Gallbladder (tissue), 1 donor: ENCODE data around the genes ZP3 and TMEM60.

- PRO-cap, result no peak
Observed at GRCh38 chr7:76383290-76383708, 24.5 kb upstream of the YWHAG start.

- PRO-cap, result no peak
Observed at GRCh38 chr7:76424758-76425051, at the start of gene ZP3. Gene ZP3 (plus strand): TSS chr7:76424950.

DNA sequence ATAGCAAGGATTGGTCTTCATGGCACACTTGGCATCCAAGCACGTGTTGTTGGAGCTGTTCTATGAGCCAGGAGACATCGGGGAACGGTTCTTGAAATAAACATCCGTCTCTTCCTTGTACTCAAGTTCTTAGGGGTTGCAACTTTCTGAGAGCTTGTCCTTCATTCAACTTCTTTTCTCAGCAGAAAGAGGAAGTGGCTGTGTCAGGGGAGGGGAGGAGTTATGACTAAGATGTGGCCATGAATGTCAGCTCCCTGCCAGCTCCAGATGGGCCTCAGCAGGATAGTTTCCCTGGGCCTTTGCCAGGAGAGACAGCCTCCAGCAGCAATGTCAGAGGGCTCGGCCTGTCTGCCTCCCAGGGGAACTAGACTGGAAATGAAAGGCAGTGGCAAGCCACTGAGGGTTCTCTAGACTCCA, 15.9 kb upstream of the DTX2 start:
- PRO-cap, result no peak

- PRO-cap, result no peak
Observed at GRCh38 chr7:76590697-76591414, 36.2 kb downstream of the POMZP3 start.

GRCh38 chr7:77053635-77054291, 8.6 kb downstream of the SPDYE18 start:
- PRO-cap, result no peak

DNA sequence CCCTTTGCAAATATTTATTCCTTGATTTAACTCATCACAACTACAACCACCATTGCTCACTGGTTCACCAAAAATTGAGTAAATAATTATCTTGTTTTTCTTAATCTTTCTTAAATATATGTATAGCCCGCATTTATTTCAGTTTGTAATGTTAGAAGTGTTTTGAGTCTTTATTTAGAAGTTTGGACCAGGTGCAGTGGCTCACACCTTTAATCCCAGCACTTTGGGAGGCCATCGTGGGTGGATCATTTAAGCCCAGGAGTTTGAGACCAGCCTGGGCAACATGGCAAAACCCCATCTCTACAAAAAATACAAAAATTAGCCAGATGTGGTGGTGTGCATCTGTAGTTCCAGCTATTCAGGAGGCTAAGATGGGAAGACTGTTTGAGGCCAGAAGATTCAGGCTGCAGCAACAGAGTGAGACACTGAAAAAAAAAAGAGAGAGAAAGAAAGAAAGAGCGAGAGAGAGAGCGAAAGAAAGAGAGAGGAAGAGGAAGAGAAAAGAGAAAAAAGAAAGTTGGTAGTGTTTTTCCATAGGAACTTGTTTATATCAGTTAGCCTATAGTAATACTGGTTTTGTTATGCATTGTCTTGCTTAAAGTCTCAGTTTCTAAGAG, 12.7 kb downstream of the CCDC146 start:
- PRO-cap, result no peak

DNA sequence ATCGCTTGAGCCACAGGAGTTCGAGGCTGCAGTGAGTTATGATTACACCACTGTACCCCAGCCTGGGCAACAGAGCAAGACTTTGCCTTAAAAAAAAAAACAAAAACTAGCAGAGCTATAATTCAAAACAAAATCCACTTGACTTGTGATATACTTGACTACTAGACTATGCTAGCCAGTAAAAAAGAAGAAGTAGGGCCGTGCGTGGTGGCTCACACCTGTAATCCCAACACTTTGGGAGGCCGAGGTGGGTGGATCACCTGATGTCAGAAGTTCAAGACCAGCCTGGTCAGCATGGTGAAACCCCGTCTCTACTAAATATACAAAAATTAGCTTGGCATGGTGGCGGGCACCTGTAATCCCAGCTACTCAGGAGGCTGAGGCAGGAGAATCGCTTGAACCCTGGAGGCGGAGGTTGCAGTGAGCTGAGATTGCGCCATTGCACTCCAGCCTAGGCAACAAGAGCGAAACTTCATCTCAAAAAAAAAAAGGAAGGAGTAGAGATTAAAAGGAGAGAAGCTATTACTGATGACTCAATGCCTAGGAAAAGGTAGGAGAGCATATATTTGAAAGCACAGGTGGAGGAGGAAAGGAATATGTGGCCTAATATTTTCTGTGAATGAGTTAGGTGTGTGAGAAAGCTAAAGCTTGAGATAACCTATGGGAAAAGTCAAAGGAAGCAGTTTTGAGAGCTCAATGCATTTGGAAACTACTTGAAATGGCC, 26.0 kb upstream of the FGL2 start:
- PRO-cap, result no peak

GRCh38 chr7:77238697-77239400, 39.2 kb upstream of the FGL2 start:
- PRO-cap, result no peak

DNA sequence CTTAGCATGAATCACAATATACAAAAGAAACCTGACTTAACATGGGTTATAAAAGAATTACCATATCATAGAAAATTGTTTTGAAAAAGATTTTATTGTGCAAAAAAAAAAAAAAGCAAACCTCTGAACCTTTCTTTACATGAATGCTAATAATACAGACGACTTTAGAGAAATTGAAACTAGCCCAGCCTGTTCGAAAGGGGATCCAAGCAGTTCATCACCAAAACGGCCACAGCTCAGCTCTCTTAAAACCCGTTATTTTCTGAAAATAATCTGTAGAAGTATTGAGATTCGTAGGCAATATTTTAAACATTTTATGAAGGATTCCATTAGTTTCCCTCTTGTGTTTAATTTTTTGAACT, 9.8 kb upstream of the GSAP start:
- PRO-cap, result no peak

- PRO-cap, result bidirectional peak, plus-strand start at chr7:77538468, minus-strand start at chr7:77538400; bidirectional peak, plus-strand start at chr7:77538763, minus-strand start at chr7:77538818
Observed at GRCh38 chr7:77538177-77539139, 1.4 kb downstream of the PTPN12 start.

DNA sequence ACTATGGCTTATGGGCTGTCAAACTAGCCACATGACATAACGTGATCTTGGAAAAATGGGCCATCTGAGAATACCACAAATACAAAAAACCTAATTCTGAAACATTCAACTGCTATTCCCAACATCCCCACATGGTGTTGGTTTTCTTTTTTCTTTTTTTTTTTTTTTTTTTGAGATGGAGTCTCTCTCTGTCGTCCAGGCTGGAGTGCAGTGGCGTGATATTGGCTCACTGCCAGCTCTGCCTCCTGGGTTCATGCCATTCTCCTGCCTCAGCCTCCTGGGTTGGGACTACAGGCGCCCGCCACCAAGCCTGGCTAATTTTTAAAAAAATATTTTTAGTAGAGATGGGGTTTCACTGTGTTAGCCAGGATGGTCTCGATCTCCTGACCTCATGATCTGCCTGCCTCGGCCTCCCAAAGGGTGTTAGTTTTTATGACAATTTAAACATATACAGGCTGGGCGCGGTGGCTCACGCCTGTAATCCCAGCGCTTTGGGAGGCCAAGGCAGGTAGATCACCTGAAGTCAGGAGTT, 17.3 kb upstream of the RSBN1L start:
- PRO-cap, result no peak

GRCh38 chr7:77749433-77750276, 48.6 kb downstream of the TMEM60 start:
- PRO-cap, result no peak

DNA sequence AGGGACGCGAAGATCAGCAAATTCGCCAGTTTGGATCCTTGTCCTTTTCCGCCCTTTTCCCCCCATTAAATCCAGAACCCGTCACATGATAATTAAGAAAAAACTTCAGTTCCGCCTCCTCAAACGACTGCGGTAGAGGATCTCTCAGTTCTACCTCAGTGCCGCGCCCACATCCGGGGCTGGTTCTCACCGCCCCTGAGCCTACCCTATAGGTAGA, at the start of gene TMEM60:
TMEM60 (minus strand) TSS at position 152 of the 217 bp plus-strand sequence.
- PRO-cap, result bidirectional peak, plus-strand start at position 125 of the sequence, minus-strand start at position 67 of the sequence

DNA sequence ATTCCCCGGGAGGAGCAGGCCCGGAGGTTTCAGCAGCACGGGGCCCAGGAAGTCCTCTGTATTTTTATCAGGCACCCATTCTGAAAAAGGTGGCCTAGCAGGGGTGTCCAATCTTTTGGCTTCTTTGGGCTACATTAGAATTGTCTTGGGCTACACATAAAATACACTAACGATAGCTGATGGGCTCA, 222.0 kb upstream of the TMEM60 start:
- PRO-cap, result no peak

GRCh38 chr7:78020574-78020855, 222.3 kb upstream of the TMEM60 start:
- PRO-cap, result no peak

DNA sequence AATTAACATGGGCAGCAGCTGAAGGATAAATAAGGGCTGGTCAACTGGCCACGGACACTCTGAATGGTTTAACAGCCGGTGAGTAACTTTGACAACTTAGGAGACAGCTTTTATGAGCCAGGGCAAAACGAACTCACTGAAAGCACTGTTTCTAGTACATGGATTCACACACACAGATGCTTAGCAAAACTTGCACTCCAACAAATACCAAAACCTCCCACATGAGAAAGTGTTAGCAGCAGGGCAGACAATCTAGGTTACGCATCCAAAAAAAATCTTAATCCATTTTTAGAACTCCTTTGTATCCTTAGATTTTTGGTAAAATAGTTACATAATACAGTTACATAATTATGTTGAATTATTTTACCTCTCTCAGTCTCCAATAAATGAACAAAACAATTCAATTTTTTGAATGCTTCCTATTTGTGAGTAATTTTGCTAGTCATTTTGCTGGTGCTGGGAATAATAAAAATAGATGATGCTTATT, 486.8 kb upstream of the TMEM60 start:
- PRO-cap, result no peak

GRCh38 chr7:80263269-80263845, 128.7 kb downstream of the GNAI1 start:
- PRO-cap, result no peak

- PRO-cap, result no peak
Observed at GRCh38 chr7:80279583-80280301, 145.1 kb downstream of the GNAI1 start.

DNA sequence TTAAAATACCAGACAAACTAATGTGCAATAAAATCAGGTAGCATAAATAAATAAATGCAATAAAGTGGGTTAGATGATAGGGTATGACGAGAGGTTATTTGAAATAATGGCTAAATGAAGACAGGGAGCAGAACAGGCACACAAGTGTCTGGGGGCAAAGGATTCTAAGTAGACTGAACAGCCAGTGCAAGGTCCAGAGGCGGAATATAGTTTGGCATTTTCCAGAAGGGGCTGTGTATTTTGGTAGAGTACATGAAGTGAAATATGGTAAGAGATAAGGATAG, 44.6 kb upstream of the CD36 start:
- PRO-cap, result no peak

- PRO-cap, result no peak
Observed at GRCh38 chr7:80641505-80641884, 3.1 kb downstream of the CD36 start.